Metanephros (tissue), 2 donors: ENCODE data around the gene BNC2.

DNA sequence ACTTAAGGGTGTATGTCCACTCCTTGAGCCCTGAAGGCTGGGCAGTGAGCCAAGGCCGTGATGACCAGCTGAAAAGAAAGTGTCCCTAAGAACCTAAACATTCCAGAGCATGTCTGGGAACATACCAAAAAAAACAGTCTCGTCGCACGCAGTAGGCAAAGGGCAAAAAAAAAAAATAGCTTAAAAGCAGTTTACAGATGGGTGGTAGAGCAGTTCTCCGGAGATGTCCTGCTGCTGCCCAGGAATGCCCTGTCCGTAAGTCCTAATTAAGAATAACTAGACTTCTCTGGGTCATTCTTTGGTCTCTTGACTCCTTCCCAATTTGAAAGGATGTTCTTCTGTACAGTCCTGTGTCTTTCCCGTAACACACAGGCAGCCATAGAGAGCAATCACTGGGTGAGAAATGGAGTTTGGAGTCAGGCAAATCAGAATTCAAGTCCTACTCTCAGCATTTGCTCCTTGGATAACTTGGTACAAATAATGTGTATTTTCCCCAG is 21.2 kb upstream of the SNAPC3 start:
- RAMPAGE, long total RNA = no peak

GRCh38 chr9:15479457-15479751 is 31.4 kb downstream of the PSIP1 start:
- RAMPAGE, long total RNA = no peak

GRCh38 chr9:16040251-16041017 is 487.6 kb downstream of the CCDC171 start:
- RAMPAGE, long total RNA = no peak

DNA sequence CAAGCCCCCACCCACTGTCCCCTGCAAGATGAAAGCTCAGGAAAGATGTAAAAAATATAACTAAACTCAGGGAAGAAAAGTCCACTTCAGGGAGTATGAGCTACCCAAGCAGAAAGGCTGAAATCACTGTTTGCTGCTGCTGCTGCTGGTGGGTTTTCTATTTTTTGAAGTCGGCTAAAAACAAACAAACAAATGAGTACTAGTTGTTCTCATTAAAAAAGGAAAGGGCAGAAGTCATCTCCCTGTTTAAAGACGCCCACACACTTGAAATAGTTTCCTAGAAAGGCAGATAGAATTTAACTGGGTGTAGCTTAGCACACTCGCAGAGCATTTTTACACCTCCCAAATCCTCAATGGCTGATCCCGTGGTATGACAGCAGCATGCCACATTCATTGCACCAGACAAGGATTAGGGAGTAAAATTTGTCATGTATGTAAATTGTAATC is 602.6 kb downstream of the BNC2 start:
- RAMPAGE, long total RNA = no peak

GRCh38 chr9:16282453-16282836 is 588.0 kb downstream of the BNC2 start:
- RAMPAGE, long total RNA = no peak

- RAMPAGE, long total RNA = no peak
Measured at GRCh38 chr9:16309469-16310376, 560.7 kb downstream of the BNC2 start.

- RAMPAGE, long total RNA = no peak
Measured at GRCh38 chr9:16317077-16317350, 553.5 kb downstream of the BNC2 start.

DNA sequence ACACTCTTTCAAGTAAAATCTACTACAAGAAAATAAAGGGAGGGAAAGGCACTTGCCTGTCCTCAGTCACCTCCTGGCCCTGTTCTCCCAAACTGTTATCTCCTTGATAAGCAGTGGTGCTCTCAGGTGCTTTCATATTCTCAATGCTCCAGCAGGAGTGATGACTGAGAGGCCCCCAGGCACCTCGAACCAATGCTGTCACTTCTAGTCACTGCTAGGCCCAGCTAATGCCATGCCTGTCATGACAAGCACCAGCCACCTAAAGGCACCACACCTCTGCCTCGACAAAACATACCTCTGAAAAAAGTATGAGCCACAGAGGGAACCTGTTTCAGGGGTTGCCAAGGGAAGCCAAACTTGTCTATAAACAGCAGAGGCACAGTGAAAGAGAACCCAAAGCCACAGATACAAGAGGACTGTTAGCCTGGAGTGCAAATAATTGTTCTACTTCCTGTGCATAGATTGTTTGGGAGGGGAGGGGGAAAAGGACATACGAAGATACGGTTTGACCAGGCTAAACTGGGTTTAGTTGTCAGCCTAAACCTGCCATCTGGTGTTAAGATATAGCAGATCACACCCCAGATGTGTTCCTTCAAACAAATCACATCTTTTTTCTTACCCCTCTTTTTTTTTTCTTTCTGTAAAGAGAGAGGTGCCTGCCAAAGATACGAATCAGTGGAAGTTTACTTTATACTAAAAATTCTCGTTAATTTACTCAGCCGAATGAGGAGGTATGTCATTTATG is 45.9 kb downstream of the BNC2 start:
- RAMPAGE, long total RNA = no peak

DNA sequence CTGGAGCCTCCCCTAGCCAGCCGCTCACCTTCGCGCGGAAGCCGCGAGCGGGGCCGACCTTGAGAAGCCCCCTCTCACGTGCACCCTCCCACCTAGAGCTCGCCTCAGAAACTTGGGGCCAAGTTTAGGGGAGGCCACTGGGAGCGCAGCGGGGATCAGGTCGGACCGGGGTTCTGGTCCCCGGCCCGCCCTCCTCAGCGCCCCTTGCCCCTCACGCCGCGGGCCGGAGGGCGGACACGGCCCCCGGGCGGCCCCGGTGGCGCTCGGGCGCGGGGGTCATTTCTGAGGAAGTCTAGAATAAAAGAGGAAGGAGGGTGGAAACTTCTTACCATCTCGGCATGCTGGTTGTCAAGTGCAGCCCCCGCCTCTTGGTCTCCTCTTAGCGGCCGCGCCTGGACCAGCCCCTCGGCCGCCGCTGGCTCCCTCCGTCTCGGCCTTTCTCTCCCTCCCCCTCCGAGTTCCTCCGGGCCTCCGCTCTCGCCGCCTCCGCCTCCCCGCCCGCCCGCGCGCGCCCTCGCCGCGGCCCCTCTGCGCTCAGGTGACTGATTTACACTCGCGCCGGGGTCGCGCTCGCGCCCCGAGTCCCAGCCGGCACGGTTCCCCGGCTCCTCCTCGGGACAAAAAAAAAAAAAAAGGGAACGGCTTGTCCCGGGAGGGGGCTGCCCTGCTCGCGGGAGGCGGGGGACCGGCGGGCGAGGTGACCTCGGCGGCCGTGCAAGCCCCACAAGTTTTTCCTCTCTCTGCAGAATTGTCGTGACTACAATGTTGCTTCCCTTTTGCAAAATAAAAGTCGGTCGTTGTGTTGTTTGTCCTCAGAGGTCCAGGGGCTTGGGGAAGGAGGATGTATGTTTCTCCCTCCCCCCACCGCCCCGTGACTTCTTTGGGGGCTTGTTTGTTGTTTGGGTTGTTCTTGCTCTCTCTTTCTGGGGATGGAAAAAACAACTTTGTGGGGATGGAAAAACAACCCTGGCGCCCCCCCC is at the start of gene BNC2:
TSS of gene BNC2 (minus strand) at position 354 of the 980 bp plus-strand sequence.
- RAMPAGE, long total RNA = no peak

- RAMPAGE, long total RNA = no peak
Measured at GRCh38 chr9:17230643-17231123, 95.8 kb downstream of the CNTLN start.

- RAMPAGE, long total RNA = no peak
Measured at GRCh38 chr9:17906045-17906358, 327.1 kb downstream of the SH3GL2 start.

GRCh38 chr9:18383053-18383510 is 90.9 kb upstream of the ADAMTSL1 start:
- RAMPAGE, long total RNA = no peak

- RAMPAGE, long total RNA = no peak
Measured at GRCh38 chr9:18393707-18394304, 80.1 kb upstream of the ADAMTSL1 start.

DNA sequence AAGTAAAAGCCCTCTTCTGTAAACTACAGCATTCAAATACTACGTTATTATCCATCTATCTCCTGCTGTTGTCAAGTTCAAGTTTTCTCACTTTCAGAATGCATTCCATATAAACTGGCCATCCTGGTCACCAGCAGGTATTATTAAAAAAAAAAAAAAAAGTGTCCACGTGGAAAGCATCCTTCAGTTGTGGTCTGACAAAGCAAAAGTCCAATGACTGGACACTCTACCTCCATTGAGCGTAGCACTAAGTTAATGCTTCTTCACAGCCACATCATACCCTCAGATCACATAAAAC is 13.2 kb downstream of the SAXO1 start:
- RAMPAGE, long total RNA = no peak

DNA sequence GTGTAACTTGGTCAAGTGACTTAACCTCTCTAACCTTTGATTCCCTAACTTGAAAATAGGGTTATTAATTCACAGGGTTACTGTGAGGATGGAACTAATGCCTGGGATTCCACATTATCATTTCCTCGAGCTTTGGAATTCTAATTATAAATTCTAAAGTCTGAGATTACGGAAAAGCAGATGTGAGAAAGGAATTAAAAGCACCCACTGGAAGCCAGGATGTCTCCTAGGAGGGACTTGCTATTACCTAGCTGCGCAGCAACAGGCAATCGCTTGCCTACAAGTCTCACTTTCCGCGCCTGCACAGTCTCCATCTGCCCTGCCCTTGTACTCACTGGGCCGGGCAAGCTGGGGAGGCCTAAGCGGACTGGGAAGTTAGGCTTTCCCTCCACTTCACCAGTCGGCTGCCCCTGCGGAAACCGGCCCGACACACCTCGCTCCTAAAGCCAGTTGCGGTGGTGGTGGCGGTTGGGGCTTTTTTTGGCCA is 501 bp upstream of the RRAGA start:
- RAMPAGE, long total RNA = no peak

GRCh38 chr9:19050399-19050638 is 1.1 kb downstream of the RRAGA start:
- RAMPAGE, long total RNA = no peak

GRCh38 chr9:19055479-19056240 is 6.4 kb downstream of the RRAGA start:
- RAMPAGE, long total RNA = no peak

DNA sequence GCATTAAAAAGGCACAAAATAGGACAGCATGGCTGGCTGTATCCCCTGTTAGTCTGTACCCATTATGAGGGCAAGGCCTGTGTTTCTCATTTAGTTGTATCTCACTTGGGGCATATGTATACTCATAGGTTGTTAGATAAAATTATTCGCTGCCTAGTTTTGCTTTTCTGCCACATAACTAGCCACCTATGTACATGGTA is 9.4 kb downstream of the PLIN2 start:
- RAMPAGE, long total RNA = no peak

DNA sequence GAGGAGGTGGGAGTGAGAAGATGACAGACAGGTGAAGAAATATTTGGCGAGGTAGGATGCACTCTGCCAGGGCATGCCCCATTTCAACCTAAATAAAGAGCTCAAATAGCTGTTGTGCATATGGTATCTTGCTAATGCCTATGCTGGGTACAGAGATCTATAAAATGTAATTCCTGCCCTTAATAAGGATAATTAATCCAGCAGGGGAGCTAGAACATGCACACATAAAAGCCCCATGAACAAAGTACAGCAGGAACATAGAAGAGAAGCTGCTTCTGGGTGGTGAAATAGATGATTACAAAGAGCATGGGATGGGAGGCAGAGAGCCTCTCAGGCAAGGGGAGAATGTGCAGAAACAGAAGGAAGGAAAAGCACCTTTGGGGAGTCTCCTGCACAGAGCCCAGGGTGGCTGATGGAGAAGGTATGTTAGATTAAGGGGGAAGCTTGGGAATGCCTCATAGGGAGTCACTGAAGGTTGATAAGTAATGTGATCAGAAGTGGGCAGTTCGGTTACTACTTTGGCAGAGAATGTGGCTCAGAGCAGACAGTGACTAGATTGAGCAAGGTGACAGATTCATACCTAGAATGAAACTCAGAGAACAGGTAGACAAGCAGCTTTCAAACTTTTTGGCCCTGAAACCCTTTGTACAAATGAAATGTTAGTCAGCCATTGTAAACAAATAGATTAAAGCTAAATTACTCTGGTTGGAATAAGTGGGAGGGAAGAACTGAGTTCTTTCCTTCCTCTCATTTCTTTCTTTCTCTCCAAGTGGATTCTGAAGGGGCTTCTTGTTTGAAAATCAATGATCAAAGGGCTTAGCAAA is 28.2 kb upstream of the PLIN2 start:
- RAMPAGE, long total RNA = no peak

GRCh38 chr9:19183931-19185133 is 46.2 kb upstream of the DENND4C start:
- RAMPAGE, long total RNA = no peak